Peripheral blood mononuclear cell (primary cell): Measurements from ENCODE around the genes MORC1, DPPA4 and NECTIN3.

GRCh38 chr3:107710173-107710730, 187.5 kb downstream of the BBX start:
- PRO-cap, 8 experiments = no peak in any of the 8 experiments

DNA sequence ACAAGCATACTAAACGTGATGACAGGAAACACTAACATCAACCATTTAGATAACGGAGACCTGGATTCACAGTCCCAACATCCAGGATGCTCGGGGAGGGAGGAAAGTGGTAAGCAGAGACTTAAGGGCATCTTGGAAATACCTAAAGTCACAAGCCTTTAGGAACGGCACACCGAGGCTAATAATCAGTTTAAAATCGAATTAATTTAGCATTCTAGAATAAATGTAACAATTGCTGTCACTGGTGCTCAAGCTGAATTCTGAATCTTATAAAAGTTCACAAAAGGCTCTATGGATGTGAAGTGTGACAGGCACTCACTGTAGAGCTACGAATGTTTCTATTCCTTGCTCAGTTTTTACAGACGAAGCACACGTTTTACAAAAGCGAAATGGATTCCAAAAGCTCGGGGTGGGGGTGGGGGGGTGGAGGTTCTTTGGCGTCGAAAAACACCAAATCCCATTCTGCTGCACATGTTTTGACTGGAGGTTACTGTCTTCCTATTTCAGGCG, 1.2 kb downstream of the CD47 start:
- PRO-cap, 8 experiments = no peak in any of the 8 experiments

- PRO-cap, 8 experiments = no peak in any of the 8 experiments
Measured at GRCh38 chr3:108092916-108093155, 2.0 kb upstream of the CD47 start.

DNA sequence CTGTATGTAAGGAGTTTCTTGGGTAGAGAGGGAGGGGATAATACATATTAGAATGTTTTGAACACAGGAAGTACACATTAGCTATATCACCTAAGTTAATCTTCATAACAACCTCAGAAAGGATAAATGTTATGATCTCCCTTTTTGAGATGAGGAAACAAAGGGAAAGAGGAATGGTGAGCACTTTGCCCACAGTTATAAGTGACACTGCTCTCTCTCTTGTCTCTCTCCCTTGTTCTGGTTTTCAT, 2.2 kb upstream of the CD47 start:
- PRO-cap, 8 experiments = no peak in any of the 8 experiments

- PRO-cap, 8 experiments = no peak in any of the 8 experiments
Measured at GRCh38 chr3:108862684-108863256, 40.2 kb downstream of the TRAT1 start.

DNA sequence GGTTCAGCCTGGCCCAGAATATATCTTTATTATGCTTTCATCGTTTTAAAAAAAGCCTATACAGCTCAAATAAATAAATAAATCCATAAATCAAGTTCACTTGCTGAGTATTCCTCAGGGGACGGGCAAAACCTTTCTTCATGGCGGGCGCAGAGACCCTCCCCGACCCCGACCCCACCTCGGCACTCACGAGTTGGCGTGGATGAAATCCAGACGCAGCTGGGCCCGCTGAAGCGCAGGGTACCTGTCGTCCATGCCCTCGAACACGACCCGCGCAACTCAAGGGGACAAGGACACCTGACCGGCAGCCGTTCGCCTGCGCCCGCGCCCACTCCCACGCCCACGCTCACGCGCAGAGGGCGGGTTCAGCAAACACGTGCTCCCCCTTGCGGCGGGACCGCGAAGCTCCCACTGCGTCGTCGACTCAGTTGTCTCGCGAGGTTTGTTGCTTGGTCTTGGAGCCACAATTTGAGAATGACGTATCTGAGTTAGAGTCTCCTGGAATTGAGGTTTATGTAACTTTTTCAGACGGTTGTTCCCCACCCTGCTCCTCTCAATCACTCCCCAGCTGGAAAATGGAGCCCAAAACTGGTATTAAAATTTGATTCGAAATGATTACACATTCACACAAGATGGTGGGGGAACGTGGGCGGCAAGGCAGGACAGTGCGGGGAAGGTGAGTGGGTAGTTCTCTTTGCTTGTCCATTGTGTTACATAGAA, at the start of gene MORC1:
Gene MORC1 (minus strand): TSS at position 330 of the 720 bp plus-strand sequence.
- PRO-cap, 8 experiments = no peak in any of the 8 experiments

DNA sequence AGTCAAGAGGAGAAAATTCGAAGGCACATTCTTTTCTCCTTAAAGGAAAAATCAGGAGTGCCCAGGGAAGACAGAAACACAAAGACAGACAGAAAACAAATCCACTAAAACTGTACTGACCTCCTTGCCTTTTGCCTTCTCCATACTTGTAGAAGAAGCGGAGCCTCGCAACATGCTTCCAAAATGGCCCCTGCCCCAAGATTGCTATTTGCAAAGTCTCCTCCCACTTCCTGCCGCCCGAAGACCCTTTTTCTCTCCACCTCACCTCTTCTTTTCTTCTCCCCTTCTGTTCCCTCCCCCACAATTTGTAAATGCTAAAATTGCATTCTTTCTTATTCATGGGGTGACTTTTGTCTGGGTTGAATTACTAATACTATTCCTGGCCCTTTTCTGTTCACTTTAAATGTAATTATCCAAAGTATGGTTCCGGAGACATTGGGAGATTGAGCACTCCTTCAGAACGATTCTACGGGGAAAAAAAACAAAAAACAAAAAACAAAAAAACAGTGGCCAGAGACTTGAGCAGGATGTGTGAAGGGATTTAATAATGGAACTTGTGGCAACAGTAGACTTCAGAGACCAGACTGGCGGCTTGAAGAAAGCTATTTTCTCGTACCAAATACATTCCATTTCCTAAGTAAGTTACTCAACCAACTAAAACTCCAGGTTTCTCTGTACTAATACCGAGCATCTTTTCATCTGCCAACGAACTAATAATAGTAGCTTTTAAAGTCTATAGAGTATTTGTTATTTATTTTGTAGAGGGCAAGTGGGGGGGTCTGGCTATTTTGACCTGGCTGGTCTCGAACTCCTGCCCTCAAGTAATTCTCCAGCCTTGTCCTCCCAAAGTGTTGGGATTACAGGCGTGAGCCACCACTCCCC, at the start of gene DPPA4:
Gene DPPA4 (minus strand): TSS at position 203 of the 882 bp plus-strand sequence.
- PRO-cap, 8 experiments = no peak in any of the 8 experiments

GRCh38 chr3:110697949-110698148, 373.8 kb upstream of the NECTIN3 start:
- PRO-cap, 8 experiments = no peak in any of the 8 experiments

GRCh38 chr3:110706525-110706926, 365.1 kb upstream of the NECTIN3 start:
- PRO-cap, 8 experiments = no peak in any of the 8 experiments

DNA sequence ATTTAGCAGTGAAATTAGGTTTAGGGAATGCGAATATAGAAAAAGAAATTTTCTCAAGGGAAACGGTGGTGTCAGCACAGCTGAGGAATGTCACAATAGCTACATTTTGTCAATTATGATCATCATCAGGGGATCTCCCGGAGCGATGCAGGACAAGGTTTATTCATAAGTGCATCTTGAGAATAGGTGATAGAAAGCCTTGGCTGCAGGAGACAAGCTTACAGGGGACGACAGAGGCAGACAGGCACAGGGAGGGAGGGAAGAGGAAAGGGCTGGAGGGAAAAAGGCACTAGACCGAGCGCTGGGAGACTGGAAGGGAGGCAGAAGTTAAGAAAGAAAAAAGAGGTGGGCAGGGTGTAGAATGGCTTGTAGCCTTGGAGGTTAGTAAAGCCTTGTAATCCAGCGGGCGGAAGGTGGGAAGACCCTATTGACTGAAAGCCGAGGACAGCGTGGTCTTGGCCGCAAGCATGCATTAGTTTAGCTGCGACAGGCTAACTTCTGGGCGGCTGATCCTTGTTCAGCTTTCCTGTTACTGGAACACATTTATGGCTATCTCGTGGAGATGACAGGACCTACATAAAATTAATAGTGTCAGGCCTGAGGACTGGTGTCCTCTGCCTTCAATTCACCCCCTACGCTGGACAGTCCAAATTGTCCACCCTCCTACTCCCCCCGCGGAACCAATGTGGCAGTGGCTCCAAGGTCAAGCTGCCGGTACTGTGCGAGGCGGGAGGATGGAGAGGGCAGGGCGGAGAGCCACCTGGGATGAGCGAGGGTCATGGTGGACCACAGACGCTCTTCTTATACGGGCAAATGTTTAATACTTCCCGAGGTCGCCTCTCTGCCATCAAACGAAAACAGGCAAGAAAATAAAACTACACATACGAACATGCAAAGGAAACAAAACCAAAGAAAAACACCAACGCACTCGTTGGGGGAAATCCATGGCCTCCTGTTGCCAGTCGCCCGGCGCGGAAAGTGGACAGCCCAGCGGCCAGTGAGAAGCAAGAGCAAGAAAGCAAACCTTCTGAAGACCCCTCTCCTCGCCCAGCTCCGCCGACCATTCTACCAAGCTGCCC, 1.3 kb upstream of the NECTIN3 start:
- PRO-cap, 8 experiments = no peak in any of the 8 experiments

DNA sequence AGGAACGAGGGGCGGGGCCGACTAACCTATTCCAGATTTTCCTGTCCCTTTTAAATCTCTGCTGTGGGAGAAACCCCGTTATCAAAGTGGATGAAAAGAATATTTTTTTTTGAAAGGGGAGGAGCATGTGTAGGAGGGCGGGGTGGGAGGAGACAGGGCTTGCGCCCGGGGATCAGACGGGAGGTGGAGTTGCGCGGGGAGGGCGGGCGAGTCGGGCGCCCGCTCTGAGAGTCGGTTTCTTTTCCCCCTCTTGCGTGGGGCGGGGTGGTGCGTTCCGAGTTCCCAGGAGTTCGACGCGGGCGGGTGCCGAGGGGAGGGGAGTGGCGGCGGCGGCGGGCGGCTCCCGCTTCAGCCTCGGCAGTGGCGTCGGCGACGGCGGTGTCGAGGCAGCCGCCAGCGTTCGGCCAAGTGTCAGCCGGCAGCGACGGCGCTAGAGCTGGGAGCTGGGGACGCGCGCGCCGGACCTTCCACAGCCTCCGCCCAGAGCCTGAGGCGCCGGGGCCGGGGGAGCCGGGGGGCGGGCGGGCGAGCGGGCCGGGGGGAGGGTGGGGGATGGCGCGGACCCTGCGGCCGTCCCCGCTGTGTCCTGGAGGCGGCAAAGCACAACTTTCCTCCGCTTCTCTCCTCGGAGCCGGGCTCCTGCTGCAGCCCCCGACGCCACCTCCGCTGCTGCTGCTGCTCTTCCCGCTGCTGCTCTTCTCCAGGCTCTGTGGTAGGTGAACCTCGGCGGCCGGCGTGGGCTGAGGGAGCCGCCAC, at the start of gene NECTIN3:
Gene NECTIN3 (plus strand): TSS at position 351 of the 756 bp plus-strand sequence.
- PRO-cap, 8 experiments = peak in 8 of 8 experiments; most common plus-strand start position 360 of the sequence (in 8)

DNA sequence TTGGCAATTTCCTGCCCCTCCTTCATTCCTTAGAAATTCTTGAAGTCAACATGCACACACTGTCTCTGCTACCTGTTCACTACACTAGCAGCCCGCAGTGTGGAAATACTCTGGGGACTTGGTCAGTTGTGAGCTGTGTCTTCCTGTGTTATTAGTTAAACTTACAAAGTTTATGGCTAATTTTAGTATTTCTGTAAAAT, 4.9 kb downstream of the ZBED2 start:
- PRO-cap, 8 experiments = no peak in any of the 8 experiments

DNA sequence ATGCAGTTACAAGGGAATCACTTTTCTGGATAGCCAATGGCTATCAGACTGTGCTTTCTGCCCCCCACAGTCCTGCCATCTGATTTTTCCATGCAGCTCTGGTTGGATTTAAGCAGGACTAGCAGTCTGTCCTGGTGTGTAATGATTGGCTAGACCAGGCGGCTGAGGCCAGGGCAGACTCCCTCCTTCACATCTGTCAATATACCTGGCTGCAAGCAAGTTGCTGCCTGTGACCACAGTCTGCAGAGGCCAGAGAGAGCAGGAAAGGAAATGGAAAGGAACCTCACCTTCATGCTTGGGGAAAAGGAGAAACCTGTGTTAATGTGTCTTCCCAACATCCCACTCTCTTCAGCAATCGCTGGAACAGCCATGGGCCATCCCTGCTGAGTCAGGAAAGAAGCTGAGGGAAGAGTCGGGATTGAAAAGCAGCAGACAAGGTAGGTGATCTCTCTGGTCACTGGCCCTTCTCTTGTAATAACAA, 57.8 kb downstream of the PLCXD2 start:
- PRO-cap, 8 experiments = no peak in any of the 8 experiments

DNA sequence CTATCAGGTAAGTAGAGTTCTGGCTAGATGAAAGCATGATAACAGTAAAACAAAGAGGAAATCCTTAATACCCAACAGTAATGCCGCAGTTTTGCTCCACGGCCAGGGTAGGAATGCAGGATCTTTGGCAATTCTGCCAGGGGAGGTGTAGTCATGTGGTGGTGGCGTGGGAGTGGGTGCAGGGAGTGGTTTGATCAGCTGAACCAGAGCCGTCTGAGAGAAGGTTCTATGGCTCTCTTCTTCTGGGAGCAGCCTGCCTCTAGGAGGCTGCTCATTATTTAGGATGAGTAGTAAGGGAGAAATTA, 32.5 kb upstream of the PHLDB2 start:
- PRO-cap, 8 experiments = no peak in any of the 8 experiments

DNA sequence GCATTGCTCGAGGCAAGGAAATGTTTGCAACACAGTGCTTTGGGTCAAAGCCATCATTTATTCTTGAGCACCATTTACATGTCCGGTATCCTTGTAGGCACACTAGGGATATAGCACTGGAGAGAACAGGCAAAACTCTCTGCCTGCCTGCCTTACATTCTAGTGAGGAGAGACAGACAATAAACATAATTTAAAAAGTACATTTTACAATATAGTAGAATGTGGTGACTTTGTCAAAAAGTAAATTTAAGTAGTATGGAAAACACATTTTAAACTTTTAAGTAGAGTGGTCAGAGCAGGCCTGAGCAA, 2.4 kb upstream of the PHLDB2 start:
- PRO-cap, 8 experiments = no peak in any of the 8 experiments

- PRO-cap, 8 experiments = no peak in any of the 8 experiments
Measured at GRCh38 chr3:111967537-111968317, 11.1 kb upstream of the ABHD10 start.

GRCh38 chr3:112303339-112303802, 9.4 kb upstream of the SLC9C1 start:
- PRO-cap, 8 experiments = no peak in any of the 8 experiments

- PRO-cap, 8 experiments = peak in 1 of 8 experiments; most common plus-strand start chr3:112334081 (in 1)
Measured at GRCh38 chr3:112333937-112334476, 1.1 kb downstream of the CD200 start.

DNA sequence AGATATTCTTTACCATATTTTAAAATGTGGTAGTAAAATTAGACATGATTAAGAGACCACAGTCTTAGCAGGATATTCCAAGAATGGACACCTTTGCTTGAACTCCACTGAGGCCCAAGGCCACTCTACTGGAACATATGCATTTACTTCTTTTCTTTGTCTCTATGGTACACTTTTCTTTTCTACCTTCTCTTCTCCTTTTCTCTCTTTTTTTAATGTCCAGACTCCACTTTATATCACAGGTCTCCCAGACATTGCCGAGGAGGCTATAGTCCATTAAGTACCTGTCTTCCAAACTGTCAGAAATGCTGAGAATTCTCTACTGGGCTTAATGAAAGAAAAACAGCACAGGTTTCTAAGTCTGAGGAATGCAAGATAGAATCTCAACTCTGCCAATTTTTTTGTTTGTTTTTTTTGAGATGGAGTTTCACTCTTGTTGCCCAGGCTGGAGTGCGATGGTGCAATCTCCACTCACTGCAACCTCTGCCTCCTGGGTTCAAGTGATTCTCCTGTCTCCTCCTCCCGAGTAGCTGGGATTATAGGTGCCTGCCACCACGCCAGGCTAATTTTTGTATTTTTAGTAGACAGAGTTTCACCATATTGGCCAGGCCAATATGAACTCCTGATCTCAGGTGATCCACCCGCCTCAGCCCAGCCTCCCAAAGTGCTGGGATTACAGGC, 45.3 kb downstream of the CD200 start:
- PRO-cap, 8 experiments = no peak in any of the 8 experiments

GRCh38 chr3:112395305-112395896, 62.4 kb downstream of the CD200 start:
- PRO-cap, 8 experiments = no peak in any of the 8 experiments